ENCODE results near the gene HYAL3.

DNA sequence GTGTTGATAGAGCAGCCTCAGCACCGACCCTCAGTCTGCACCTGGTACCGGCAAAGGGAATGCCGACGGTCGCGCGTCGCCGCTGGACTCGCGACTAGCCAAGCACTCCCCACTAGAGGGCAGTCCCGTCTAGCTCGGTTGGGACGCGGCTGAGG, 561 bp upstream of the INKA1 start:
- PRO-cap = no peak
- RAMPAGE, long total RNA, 4 experiments = no peak in any of the 4 experiments

DNA sequence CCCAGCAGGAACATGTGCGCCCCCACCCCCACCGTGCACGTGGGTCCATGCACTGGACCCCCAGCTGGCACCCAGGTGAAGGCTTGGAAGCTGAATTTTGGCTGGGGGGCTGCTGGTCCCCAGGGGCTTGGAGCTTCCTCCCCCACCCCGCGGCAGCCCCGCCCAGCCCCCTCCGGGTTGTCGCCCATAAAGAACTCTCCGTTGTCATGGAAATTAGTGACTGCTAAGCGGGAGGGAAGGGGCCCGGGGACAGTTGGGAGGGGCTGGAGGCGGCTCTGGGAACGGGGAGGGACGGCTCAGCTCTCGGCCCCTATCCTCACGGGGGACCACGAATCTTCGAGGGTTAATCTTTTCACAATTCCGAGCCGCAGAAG, 562 bp downstream of the CAMKV start:
- PRO-cap = no peak
- RAMPAGE, long total RNA, 4 experiments = no peak in any of the 4 experiments

GRCh38 chr3:49898942-49899305, 4.7 kb downstream of the MST1R start:
- PRO-cap = no peak
- RAMPAGE, long total RNA, 4 experiments = no peak in any of the 4 experiments

DNA sequence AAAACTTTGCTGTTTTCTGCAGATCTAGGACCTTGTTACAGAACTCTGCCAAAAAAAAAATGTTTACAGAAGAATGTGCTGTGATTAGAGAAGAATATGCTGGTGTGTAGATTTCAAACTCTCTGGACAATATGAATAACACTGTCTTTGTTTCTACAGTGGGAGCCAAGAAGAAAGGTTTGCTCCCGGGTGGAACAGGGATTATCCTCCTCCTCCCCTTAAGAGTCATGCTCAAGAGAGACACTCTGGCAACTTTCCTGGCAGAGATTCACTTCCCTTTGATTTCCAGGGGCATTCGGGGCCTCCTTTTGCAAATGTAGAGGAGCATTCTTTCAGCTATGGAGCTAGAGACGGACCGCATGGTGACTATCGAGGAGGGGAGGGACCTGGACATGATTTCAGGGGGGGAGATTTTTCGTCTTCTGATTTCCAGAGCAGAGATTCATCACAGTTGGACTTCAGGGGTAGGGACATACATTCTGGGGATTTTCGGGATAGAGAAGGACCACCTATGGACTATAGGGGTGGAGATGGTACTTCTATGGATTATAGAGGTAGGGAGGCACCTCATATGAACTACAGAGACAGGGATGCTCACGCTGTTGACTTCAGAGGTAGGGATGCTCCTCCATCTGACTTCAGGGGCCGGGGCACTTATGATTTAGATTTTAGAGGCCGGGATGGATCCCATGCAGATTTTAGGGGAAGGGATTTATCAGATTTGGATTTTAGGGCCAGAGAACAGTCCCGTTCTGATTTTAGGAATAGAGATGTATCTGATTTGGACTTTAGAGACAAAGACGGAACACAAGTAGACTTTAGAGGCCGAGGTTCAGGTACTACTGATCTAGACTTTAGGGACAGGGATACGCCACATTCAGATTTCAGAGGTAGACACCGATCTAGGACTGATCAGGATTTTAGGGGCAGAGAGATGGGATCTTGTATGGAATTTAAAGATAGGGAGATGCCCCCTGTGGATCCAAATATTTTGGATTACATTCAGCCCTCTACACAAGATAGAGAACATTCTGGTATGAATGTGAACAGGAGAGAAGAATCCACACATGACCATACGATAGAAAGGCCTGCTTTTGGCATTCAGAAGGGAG, 27.7 kb downstream of the RBM6 start:
- PRO-cap = no peak
- RAMPAGE, long total RNA, 4 experiments = no peak in any of the 4 experiments

GRCh38 chr3:50151772-50152283, 3.3 kb upstream of the SEMA3F start:
- PRO-cap = no peak
- RAMPAGE, long total RNA, 4 experiments = no peak in any of the 4 experiments

- PRO-cap = no peak
- RAMPAGE, long total RNA, 4 experiments = no peak in any of the 4 experiments
These were observed 6.3 kb downstream of the SEMA3F start for GRCh38 chr3:50161383-50161894.

DNA sequence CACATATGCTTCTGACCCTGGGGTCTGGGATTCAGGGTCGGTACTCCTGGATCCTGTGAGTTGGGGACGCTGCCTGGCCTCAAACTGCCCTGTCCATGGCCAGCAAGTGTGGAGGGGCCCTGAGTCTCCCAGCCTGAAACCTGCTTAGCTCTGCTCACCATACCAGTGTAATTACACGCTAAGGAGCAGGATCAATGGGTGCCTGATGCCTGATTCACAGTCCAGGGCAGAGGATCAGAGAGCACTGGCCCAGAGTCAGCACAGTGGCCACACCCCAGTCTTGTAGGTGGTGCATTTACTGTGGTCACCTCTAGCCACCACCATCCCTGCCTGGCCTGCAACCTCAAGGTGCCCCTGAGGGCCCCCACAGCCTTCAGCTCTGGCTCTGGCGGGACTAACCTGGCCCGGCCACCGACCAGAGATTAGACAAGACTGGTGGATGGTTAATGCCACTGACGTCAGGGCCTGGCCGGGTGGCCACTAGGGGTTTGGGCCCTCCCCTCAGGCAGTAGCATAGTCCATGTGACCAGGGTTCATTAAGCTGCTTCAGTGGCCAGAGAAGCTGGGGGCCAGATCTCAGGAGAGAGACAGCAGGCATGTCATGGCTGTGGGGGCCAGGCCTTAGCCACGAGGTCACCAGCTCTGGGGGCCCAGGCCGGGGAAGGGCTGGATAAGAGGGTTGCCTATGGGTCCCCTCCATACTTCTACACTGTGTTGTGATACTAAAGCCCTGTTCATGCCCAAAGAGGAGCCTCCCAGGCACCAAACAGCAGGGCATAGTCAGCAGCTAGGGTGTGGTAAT, 3.3 kb upstream of the SLC38A3 start:
- PRO-cap = no peak
- RAMPAGE, long total RNA, 4 experiments = no peak in any of the 4 experiments

DNA sequence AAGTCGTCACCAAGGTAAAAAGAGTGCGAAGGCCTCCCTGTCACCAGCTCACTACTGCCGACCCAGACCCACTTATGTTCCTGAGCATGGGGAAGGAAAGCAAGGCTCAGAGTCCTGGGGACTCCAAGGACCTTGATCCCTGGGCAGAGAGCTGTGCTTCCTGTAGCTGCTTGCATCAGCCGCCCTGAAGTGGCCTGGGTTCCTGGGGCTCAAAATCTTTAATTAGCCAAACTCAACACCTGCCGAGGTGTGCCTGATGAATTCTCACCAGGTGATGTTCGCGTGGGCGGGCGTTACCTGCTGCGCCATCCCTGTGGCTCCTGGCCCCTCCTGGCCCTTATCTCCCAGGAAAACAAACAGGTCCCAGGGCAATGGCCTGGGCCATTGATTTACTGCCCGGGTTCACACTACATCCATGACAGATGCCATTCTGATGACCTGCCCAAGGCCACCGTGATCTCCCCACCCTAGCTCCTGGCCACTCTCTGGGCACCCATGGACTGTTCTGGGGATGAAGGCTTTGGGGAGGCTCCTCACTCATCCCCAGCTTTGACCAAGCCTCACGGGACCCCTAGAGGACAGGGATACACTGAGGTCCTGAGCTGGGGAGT, 5.5 kb downstream of the SLC38A3 start:
- PRO-cap = no peak
- RAMPAGE, long total RNA, 4 experiments = no peak in any of the 4 experiments

- PRO-cap = no peak
- RAMPAGE, long total RNA, 4 experiments = no peak in any of the 4 experiments
These were observed 10.0 kb upstream of the GNAI2 start for GRCh38 chr3:50226014-50226365.

GRCh38 chr3:50264248-50265456, 4.3 kb upstream of the SEMA3B start:
- PRO-cap = unidirectional peak, plus-strand start at chr3:50264822; unidirectional peak, plus-strand start at chr3:50265098; unidirectional peak, plus-strand start at chr3:50265319; unidirectional peak, plus-strand start at chr3:50265343
- RAMPAGE, long total RNA, 4 experiments = no peak in any of the 4 experiments

DNA sequence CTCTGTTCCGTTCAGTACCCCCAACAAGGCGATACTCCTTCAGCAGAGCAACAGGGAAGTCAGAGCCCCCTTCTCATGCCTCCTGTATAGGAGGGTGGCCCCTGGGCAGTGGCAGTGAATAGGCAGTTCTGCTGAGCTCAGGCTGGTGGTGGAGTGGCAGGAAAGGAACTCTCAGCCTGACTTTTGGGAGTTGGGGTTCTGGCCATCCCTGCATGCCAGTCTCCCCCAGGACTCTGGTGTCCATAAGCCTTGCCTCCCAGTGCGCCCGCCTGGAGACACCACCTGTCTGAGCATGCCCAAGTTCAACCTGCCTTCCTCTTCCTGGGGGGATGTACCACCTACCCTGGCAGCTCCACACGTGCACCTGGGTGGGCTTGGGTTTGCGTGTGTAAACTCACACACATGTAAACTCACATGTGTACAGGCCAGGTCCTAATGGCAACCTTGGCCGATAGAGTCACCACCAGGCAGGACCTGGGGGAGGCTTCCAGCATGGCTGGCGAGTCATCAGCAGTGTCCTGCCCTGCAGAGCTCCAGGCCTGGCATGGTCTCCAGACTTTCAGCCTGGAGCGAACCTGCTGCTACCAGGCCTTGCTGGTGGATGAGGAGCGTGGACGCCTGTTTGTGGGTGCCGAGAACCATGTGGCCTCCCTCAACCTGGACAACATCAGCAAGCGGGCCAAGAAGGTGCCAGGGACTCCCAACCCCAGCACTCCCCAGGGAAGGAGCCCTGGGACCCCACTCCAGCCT, 826 bp downstream of the SEMA3B start:
- PRO-cap = no peak
- RAMPAGE, long total RNA, 4 experiments = no peak in any of the 4 experiments

- PRO-cap = no peak
- RAMPAGE, long total RNA, 4 experiments = no peak in any of the 4 experiments
These were observed 4.7 kb upstream of the LSMEM2 start for GRCh38 chr3:50274077-50274657.

DNA sequence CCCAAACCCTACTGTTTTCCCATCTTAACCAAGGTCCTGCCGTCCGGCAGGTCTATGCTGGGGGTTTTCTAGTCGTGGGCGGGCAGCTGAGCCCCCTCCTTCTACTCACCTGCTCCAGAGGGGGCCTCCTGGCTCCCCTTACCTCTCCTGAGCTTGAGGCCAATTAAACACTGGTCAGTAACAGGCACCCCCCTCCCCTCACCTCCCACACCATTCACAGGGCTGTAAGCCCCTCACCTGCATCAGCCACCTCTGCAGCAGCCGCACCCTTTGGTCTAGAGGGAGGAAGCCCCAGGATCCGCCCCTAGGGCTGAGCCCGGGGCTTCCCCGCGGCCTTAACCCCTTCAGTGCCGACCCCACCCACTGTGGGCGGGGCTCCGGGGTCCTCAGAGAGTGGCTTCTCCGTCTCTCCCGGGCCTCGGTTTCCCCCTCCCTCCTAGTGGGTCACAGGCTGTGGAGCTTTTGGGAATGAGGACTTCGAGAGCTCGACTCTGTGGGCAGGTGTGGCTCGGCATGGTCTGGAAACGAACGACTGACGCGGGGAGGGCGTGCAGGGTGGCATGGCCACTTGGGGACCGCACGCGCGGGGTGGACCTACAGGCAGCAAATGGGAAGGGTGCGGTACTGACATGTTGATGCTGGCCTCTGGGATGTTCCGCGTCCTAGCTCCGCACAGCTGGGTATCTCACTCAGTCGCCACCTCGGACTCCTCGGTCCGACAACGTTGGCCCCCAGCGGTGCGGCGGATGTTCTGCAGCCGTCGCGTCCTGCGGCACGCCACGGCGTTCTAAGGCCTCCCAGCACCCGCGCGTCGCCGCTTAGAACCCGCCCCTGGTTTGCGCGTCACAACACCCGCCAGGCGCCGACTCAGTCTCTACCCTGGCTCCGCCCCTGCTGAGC, at the start of gene HYAL3:
HYAL3 (minus strand) TSS at position 822 of the 900 bp plus-strand sequence.
- PRO-cap = unidirectional peak, minus-strand start at position 753 of the sequence; unidirectional peak, minus-strand start at position 820 of the sequence
- RAMPAGE, long total RNA, 4 experiments = start-site peak on the minus strand in 4 of 4 experiments, centred at positions 729 to 801 of the sequence, 13 to 65 reads per replicate

GRCh38 chr3:50349139-50349631, 1.4 kb downstream of the NPRL2 start:
- PRO-cap = no peak
- RAMPAGE, long total RNA, 4 experiments = no peak in any of the 4 experiments

GRCh38 chr3:50388896-50389455, 29.7 kb upstream of the TMEM115 start:
- PRO-cap = no peak
- RAMPAGE, long total RNA, 4 experiments = no peak in any of the 4 experiments

- PRO-cap = no peak
- RAMPAGE, long total RNA, 4 experiments = no peak in any of the 4 experiments
These were observed 12.4 kb upstream of the CACNA2D2 start for GRCh38 chr3:50515511-50516533.

DNA sequence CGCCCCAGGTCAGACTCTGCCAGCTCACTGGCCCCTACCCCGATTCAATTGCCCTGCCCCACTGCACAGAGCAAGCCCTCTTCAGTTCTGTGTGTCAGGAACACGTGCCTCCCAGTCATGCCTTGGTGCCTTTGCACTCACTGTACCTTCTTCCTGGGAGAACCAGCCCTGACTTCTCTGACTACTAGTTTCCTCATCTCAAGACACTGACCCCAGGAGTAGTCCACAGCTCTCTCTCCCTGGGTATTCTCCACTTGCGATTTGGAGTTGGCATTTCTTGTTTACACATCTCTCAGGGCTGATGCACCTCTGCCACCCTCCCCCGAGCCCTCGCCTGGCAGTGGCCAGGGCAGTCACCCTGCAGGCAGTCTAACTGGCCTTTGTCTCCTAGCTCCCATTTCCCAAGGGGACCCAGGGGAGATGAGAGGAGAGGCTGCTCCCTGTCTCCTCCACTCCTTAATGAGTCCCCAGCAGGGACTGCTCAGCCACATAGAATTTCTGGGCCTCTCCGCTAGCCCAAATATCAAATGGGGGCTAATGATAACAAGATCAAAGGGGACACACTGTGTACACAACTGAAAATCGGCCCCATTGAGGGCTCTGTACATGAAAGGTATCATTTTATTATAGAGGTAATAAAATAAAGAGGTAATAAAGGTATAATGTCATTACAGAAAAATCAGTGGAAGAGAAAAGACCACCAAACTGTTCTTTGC, 5.5 kb downstream of the CISH start:
- PRO-cap = no peak
- RAMPAGE, long total RNA, 4 experiments = no peak in any of the 4 experiments

GRCh38 chr3:50612419-50613013, 942 bp upstream of the CISH start:
- PRO-cap = no peak
- RAMPAGE, long total RNA, 4 experiments = no peak in any of the 4 experiments

DNA sequence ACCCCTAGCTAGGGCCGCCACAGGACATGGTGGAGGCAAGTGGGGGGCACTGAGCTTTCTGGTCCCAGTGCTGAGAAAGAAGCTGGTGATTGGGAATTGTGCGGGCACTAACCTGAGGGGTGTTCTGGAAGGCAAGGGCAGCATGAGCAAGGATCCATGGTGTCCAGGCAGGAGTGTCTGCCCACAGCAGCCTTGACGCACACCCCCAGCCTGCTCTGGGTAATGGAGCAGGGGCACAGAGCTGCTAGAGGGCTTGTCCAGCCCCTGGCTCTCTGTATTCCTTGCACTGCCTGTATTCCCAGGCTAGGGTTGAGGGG, 21.3 kb downstream of the MAPKAPK3 start:
- PRO-cap = no peak
- RAMPAGE, long total RNA, 4 experiments = no peak in any of the 4 experiments

DNA sequence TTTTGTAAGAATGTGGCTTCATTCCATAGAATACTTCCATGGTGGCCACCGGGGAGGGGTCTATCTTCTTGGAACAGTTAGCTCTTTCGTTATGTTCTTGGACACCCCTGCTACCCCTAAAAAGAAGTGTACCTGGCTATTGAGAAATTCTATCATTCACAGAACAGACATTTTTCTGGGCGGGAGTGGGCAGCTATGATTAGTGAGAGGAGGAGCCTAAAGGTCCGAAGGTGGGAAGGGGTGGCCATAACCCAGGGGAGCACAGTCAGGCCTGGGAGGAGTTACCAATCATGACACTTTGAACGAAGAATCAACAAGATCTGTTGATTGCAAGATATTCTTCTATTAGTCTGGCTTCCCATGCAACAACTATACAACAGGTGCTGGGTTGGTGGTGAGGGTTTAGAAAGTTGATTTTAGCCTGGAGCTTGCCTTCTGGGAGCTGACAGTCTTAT, 1.3 kb upstream of the DOCK3 start:
- PRO-cap = no peak
- RAMPAGE, long total RNA, 4 experiments = no peak in any of the 4 experiments